ENCODE results near the gene C9orf72.

- RRBS = no CpG with 5 or more reads among the region's 7 CpGs
These were observed 74.9 kb downstream of the TEK start for GRCh38 chr9:27183879-27184408.

DNA sequence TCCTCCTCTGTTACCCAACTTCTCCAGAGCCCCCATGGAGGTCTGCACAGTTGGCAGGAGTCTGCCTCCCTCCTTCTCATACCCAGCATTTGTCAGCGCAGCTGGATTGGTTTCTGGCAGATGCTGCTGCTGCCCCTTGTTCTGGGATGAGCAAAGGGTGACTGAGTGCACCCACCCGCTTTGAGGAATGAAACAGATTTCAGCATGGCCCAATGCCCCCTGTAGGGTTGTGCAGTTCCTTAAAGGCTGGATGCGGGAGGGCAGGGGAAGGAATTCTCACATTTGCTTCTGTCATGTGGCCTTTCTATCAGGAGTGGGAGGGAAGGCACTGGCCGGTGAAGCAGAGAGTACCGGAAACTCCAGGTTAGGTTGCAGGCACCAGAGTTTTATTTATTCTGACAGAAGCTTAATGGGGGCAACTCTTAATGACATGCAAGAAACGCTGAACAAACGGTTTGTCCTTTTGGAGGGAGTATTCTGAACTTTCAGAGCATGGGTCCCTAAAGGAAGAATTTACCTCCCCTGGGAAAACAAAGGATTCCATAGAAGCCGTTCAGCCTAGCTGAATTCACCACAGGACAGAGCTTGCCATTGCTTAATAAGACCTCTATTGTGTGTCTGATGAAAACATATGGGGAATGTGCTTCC, 44.0 kb upstream of the EQTN start:
- RRBS = no CpG with 5 or more reads among the region's 8 CpGs

DNA sequence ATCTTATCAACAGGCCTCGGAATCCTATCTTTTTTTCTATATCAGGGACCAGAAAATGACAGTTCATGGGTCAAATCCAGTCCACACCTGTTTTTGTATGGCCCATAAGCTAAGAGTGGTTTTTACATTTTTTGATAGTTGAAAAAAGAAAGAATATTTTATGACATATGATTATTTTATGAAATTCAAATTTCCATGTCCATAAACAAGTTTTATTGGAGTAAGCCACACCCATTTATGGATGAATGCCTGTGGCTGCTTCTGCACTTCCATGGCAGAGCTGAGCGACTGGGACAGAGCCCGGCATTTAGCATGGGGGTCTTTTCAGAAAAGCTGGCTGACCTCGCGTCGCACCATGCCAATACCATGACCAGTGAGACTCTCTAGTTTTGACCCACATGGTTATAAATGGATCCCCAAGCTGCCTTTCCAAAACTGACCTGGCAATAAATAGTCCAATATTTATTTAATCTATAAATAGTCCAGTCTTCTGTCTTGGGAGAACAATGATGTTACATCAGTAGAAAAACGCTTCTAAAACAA, 45.0 kb upstream of the EQTN start:
- RRBS = no CpG with 5 or more reads among the region's 7 CpGs

- RRBS = no CpG with 5 or more reads among the region's 9 CpGs
These were observed 80.4 kb upstream of the EQTN start for GRCh38 chr9:27377083-27377967.

DNA sequence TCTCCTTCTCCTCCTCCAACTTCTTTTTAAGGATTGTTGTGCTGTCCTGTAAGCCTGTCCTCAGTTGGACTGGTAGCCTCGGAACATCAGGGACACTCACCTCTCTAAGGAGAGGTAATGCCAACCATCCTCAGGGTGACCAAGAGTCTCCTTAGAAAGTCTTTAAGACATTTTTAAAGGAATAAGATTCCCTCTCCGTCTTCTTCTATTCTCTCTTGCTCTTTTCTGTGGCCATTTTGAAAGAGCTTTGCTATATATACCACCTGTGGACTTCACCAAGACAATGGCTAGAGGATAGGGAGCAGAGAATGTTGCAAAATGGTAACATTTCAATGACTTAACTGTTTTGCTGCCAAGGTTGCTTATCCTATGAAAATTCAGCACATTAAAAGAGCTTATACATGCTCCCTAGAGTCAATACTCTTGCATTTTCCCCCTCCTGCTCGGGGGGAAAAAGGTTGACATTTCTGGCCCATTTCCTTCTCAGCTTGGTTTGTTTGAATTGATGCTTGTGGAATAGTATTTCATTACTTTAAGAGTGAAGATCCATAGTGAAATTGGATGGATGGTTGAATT, 1.0 kb downstream of the IFNK start:
- RRBS = no CpG with 5 or more reads among the region's 3 CpGs

DNA sequence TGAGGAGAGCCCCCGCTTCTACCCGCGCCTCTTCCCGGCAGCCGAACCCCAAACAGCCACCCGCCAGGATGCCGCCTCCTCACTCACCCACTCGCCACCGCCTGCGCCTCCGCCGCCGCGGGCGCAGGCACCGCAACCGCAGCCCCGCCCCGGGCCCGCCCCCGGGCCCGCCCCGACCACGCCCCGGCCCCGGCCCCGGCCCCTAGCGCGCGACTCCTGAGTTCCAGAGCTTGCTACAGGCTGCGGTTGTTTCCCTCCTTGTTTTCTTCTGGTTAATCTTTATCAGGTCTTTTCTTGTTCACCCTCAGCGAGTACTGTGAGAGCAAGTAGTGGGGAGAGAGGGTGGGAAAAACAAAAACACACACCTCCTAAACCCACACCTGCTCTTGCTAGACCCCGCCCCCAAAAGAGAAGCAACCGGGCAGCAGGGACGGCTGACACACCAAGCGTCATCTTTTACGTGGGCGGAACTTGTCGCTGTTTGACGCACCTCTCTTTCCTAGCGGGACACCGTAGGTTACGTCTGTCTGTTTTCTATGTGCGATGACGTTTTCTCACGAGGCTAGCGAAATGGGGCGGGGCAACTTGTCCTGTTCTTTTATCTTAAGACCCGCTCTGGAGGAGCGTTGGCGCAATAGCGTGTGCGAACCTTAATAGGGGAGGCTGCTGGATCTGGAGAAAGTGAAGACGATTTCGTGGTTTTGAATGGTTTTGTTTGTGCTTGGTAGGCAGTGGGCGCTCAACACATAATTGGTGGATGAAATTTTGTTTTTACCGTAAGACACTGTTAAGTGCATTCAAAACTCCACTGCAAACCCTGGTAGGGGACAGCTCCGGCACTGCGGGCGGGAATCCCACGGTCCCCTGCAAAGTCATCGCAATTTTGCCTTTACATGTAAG, at the start of gene C9orf72:
TSS of gene C9orf72 (minus strand) at position 138 of the 900 bp plus-strand sequence.
- RRBS = 2% methylated on average over 10 of the region's 62 CpGs

GRCh38 chr9:31848403-31848884, 536.0 kb upstream of the ACO1 start:
- RRBS = no CpG with 5 or more reads among the region's 11 CpGs

DNA sequence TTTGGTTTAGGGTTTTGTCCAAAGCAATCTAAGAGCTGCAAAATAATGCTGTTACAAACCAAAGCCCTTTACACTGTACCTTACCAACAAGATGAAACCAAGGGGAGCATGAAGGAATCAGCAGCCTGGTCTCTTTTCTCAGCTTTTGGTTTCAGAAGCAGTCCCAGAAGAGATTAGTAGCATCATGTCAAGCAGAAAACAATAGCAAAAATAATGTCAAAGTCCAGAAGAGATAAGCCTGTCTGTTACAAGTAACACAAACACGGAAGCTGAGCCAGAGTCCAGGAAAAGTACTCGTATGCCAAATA, 379.9 kb upstream of the ACO1 start:
- RRBS = no CpG with 5 or more reads among the region's 2 CpGs

GRCh38 chr9:32389361-32389751, 4.9 kb downstream of the ACO1 start:
- RRBS = no CpG with 5 or more reads among the region's 5 CpGs

- RRBS = no CpG with 5 or more reads among the region's 29 CpGs
These were observed 943 bp downstream of the RIGI start for GRCh38 chr9:32524681-32525824.

DNA sequence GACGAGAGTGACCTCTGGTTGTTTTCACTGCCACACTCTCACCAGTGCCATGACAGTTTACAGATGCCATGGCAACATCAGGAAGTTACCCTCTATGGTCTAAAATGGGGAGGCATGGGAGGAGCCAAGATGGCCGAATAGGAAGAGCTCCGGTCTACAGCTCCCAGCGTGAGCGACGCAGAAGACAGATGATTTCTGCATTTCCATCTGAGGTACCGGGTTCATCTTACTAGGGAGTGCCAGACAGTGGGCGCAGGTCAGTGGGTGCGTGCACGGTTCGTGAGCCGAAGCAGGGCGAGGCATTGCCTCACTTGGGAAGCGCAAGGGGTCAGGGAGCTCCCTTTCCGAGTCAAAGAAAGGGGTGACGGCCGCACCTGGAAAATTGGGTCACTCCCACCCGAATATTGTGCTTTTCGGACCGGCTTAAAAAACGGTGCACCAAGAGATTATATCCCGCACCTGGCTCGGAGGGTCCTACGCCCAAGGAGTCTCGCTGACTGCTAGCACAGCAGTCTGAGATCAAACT, 73.0 kb upstream of the TMEM215 start:
- RRBS = no CpG with 5 or more reads among the region's 25 CpGs

GRCh38 chr9:32992308-32992753, 9.1 kb downstream of the APTX start:
- RRBS = no CpG with 5 or more reads among the region's 4 CpGs

DNA sequence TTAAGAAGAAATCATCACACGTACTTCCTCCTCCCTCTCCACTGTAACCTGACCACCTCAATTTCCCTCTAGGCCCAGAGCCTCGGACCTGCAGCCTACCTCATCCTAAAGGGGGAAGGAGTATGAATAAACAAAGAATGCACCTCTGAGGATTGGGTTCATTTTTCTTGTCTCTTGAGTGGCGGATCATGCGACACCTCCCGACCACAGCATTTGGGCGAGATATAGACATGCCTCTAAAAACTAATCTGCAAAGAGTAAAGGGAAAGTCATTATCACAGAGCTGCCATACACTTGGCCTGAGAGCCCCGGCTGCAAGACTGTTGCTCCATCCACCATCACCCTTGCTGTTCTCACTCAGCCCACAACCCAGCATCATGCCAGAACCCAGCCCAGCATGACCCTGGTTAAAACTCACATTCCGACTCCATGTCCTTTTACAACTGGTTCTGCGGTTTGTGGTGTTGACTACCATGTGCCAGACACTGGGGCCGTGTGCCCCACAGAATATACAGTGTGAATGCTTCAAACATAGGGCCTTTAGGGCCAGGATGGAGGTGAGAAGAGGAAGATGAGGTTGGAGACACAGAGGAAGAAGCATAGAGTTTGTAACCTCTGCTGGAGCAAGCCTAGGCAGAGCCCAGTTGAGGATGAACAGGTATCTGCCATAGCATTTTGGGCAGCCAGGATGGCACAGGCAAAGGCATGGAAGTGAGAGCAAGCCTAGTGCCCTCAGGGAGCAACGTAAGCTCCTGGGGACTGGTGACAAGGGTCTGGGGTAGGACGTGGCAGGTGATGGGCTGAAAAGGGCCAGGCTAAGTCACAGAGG, 37.4 kb upstream of the SMU1 start:
- RRBS = no CpG with 5 or more reads among the region's 12 CpGs

GRCh38 chr9:33120249-33120860, 43.9 kb upstream of the SMU1 start:
- RRBS = no CpG with 5 or more reads among the region's 7 CpGs

DNA sequence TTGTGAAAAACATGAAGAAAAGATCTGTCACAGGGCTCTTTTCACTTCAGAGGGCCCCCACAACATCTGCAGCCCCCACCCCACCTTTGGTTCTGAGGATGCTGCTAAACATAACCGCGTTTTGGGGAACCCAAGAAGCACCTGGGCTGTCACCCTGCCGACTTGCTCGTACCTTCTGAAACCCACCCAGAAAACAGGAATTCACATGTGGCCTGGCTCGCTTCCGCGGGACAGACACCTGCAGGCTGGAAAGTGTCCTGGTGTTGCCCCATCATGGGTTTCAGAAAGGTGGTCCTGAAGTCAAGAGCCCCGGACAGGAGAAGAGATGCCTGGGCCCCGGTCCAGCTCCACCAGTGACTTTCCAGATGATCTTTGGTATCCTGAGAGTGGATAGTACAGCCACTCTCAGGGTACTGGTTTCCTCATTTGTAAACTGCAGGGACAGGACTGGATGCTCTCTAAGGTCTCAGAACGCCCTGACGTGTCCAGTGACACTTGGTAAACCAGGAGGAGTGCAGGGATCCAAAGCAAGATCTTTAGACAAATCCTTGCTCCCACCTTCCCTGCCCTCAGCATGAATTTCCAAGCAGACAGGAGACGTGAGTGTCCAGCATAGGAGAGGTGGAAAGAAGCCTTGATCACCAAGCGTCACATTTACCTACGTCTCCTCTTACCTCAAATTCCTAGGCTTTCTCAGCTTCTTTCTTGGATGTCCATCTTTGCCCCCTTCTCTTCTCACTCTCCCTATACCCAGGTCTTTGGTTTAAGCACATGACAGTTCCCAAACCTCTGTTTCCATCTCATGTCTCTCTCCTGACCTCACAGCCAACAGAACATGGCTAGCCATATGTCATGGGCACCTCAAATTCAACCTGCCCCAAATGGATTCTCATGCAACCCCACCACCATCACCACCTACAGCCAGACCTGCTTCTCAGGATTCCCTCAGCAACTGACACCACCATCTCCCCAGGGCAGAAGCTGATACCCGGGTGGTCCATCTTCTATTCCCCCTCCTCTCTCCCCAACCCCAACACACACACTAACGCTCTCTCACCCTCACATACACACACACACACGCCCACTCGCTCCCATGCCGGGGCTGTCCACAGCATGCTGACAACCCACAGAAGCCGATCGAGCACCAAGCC, 28.9 kb downstream of the B4GALT1 start:
- RRBS = 98% methylated on average over 3 of the region's 21 CpGs

DNA sequence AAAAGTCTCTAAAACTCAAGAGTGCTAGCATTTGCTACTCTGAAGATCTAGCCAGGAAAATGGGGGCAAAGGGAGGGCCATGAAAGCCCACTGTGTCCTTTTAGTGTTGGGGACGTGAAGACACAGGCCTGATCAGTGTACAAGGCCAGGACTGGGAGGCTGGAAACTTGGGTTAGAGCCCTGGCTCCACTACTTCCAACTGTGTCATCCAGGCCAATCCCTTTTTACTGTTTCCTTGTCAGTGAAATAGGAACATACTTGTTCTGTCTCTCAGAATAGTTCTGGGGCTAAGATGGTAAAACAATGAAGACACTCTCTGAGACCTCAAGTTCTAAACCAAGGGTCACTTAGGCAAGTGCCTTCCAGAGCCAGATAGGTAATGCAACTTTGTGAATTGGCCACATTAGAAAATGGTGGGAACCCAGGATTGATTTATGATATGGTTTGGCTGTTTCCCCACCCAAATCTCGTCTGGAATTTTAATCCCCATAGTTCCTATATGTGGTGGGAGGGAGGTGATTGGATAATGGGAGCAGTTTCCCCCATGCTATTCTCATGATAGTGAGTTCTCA, 30.2 kb upstream of the B4GALT1 start:
- RRBS = no CpG with 5 or more reads among the region's 2 CpGs

DNA sequence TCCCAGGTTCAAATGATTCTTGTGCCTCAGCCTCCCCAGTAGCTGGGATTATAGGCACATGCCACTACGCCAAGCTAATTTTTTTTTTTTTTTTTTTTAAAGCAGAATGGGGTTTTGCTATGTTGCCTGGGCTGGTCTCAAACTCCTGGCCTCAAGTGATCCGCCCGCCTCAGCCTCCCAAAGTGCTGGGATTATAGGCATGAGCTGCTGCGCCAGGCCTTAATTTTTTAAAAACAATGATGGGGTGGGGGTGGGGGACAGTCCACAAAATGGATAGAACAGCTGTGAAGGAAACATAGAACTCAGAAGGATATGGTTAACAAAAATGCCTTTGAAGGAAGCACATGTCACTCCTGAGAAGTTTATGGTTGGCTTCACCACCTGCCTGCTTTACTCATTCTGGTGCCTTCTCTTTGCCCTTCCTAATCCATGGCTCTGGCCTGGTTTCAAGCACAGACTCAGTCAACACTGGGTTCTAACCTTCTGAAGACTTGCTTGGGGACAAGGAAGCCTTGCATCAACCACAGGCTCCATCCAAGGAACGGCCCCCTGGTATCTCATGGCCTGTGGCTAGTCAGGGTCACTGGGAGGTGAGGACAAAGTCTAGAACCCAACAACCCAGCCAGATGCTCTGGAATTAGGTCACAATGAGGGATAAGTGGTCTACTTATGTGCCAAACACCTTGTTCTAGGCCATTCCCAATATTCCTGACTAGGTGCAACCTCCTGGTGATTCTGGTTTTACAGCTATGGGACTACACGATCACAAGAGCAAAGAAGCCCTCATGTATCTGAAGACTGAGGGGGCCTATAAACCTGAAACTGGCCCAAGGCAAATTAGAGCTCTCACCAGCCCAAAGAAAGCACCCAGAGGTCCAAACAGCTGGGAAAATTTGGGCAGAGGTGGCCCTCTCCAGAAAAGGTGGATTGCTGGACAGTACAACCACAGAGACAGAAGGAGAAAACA, 10.2 kb downstream of the BAG1 start:
- RRBS = no CpG with 5 or more reads among the region's 6 CpGs

DNA sequence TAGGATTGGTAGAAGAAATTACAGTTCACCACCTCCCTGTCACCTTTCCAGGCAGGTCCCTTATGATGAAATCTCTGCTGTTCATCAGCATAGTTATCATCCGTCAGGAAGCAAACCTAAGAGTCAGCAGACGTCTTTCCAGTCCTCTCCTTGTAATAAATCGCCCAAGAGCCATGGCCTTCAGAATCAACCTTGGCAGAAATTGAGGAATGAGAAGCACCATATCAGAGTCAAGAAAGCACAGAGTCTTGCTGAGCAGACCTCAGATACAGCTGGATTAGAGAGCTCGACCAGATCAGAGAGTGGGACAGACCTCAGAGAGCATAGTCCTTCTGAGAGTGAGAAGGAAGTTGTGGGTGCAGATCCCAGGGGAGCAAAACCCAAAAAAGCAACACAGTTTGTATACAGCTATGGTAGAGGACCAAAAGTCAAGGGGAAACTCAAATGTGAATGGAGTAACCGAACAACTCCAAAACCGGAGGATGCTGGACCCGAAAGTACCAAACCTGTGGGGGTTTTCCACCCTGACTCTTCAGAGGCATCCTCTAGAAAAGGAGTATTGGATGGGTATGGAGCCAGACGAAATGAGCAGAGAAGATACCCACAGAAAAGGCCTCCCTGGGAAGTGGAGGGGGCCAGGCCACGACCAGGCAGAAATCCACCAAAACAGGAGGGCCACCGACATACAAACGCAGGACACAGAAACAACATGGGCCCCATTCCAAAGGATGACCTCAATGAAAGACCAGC, 4.4 kb downstream of the NFX1 start:
- RRBS = no CpG with 5 or more reads among the region's 11 CpGs

DNA sequence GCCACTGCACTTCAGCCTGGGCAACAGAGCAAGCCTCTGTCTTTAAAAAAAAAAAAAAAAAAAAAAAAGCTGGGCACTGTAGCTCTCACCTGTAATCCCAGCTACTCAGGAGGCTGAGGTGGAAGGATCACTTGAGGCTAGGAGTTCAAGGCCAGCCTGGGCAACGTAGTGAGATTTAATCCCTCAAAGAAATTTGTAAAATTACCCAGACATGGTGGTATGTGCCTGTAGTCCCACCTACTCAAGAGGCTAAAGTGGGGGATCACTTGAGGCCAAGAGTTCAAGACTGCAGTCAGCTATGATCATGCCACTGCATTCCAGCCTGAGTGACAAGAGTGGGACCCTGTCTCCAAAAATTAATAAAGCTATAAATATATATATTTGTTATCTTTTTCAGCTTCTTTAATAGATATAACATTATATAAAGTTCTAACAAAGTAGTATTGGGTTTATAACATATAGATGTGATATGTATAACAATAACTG, 36.1 kb downstream of the NFX1 start:
- RRBS = no CpG with 5 or more reads among the region's 1 CpG

GRCh38 chr9:33392541-33392889, 9.9 kb downstream of the AQP7 start:
- RRBS = no CpG with 5 or more reads among the region's 4 CpGs